ENCODE measurements around a stretch of chr17.

GRCh38 chr17:77285561-77286567 lies 4.6 kb downstream of the SEPTIN9 start:
- RRBS = 3% methylated on average over 3 of the region's 34 CpGs

DNA sequence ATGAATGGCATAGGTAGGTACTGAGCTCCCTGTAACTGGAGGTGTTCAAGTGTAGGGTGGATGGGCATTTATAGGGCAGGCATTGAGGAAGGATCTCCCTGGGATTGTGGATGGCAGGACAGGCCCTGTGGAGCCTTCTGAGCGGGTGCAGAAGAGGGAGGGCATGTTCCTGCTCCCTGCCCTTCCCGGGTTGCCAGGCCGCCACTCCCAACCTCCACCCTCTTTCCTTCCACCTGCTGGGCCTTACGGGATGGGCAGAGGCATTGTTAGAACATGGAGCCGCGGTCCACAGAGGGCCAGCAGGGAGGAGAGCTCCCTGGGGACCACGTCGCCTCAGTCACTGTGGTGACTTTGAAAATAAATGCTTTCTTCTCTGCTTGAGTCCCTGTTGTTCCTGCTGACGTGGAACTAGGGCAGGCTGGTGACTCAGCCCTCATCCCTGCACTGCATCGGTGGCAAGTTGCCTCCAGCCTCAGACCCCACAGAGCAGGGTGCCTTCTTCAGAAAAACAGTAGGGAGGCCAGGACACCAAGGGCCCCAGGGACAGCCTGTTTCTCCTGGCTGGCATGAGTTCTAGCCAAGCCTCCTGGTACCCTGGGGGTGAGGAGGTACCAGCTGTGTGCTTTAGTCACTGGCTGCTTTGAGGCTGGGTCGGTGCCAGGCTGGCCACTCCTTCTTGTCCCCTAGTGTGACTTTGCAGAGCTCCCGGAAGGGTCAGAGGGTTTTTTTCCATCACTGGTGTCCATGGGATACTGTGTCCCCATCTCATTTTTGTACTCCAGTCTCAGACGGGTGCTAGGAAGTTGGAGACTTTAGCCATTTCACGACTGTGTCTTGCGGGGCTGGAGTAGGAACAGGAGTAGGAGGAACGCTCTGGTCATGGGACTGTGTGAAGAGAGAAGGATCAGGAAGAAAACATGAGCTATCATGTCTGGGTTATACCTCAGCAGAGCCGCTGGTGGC lies 84.5 kb downstream of the SEPTIN9 start:
- RRBS = no CpG with 5 or more reads among the region's 17 CpGs

DNA sequence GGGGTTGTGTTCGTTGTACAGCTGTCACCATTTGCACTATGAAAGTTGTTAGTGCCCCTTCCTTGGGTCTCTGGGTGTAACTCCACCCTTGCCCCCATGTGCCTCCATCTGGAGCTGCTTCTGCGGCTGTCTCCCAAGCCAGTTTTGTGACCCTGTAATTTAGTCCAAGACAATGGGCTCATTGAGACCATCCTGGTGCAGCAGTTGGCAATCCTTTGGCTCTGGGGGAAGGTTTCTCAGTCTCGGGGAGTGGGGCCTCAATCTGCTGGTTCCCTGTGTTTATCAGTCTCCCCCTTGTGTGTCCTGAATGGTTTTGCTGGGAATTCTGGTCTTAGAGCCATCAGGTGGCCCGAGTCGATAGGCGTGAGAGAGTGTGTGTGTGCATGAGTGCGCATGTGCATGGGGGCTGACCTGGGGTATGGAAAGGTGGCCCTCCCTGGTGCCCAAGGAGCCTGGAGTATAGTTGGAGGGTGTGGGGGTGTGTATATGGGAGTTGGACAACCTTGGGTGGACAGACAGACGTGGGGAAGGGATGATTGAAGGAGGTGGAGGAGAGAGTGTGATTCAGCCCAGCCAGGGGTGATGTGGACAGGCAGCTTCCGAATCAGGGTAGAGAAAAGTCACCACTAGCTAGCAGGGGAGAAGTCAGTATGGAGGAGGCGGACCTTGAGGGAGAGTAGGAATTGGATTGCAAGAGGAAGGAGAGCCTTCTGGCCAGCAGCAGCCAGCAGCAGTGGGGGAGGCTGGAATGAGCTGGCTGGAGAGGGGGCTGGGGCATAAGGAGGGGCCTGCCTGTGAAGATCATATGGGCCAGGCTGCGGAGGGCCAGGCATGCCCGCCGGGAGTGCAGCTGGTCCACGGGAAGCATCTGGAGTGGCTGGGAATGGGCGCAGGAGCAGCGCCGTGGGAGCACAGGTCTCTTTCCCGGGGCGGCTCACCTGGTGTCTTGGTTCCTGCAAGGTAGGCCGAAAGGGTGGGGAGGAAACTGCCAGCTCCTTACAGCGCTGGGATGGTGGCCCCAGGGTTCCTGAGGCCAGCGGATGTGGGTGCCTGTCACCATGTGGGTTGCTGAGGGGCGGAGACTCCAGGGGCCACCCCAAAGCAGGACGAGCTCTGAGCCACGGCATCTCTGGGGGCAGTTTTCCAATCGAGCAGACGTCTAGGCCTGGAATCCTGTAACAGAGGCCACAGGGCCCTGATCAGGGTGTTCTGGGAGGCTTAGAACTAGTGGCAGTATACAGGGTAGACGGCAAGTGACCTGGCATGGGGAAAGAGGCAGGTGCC lies 94.6 kb downstream of the SEPTIN9 start:
- RRBS = 36% methylated on average over 5 of the region's 28 CpGs

- RRBS = no CpG with 5 or more reads among the region's 28 CpGs
These were observed 95.9 kb downstream of the SEPTIN9 start for GRCh38 chr17:77377013-77377802.

GRCh38 chr17:77398844-77399066 lies 117.5 kb downstream of the SEPTIN9 start:
- RRBS = 97% methylated on average over 2 of the region's 5 CpGs

- RRBS = 18% methylated on average over 5 of the region's 28 CpGs
These were observed 154.9 kb downstream of the SEPTIN9 start for GRCh38 chr17:77435944-77436779.

GRCh38 chr17:77449600-77450296 lies 168.4 kb downstream of the SEPTIN9 start:
- RRBS = no CpG with 5 or more reads among the region's 20 CpGs

DNA sequence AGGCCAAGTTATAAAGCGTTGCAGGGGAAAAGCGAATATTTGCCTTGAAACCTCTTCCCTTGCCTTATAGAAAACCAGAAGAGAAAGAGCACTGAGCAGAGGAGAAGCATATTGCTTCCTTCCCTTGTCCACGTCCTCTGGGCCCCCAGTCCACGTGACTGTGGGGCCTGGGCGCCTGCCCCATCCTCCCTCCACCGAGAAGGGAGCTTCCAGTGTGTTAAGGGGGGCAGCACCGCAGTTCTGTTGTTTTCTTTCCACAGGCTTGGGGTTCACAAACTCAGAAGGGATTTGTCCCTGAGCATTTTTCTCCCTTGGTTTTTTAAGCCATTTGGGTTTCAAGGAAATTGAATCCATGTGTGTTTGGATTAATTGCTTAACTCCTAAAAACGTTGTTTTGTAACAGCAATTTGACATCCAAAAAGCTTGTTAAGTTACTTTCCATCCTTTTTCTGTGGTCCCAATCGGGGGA lies 329.7 kb downstream of the SEPTIN9 start:
- RRBS = no CpG with 5 or more reads among the region's 9 CpGs

DNA sequence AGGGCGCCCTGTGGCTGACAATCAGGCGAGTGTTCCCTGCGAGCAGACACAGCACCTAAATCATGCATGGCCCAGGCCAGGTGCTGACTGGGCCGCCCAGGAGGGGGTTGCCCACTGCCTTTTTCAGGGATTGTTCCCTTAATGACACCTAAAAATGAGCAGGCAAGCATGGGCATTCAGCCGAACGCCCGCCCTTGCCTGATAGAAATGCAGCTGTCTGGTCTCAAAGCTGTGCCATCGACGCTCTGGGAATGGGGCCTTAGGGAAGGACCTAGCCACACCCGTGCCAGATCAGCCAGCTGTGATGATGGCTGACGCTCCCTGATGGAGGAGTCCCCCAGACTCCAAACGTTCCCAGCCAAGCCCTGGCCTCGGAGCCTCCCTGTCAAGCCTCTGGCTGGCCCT lies 105.5 kb upstream of the TNRC6C start:
- RRBS = no CpG with 5 or more reads among the region's 13 CpGs

DNA sequence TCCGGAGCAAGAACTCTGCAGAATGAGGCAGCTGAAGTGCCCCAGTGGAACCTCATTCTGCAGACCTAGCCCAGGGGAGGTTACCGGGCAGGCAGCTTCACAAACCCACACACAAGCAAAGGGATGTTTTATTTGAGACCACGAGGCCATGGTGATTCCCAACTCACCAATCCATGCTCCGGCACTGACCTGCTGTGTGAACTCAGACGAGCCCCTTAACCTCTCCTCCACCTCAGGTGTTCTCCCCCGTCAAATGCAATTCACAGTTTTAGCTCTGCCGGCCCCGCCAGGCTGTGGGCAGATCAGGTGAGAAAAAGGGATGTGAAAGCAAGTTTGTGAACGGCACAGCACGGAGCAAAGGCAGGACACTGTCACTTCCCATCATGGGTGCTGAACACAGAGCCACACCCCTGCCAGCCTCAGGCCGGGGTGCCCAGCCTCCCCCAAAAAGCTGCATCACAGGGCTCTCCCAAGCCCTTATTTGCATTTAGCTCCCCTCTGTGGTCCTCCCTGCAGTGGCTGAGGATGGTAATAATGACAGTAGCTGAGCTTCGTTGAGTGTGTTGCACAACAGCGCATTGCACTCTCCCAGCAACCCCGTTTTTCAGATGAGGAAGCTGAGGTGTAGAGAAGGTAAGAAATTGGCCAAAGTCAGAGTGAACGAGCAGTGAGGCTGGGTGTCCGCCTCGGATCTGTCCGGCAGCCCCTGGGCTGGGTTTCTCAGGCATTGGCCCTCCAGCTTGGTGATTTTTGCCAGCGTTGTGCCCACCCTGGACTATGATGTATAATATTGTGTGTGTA lies 88.8 kb upstream of the TNRC6C start:
- RRBS = 78% methylated on average over 5 of the region's 19 CpGs

DNA sequence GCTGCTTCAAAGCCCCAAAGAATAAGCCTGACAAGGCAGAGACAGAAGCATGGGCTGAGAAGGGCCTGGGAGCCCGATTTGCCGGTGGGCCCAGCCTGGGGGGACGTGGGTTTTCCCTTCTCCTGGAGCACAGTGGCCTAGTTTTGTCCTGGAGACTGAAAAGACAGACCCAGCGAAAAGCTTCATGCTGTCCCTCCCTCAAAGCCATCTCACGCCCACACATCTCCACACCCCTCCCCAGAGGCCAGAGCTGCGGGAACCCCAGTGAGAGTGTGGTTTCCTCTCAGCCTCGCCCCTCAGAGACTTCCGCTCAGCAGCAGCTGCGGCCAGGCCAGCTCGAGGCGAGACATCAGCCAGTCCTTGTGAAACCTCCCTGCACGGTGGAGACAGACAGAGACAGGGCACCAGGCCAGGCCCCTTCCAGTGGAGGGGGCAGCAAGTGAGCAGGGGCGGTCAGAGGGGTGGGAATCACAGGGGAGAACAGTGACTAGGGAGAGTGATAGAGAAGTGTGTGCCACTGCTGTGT lies 77.0 kb upstream of the TNRC6C start:
- RRBS = no CpG with 5 or more reads among the region's 13 CpGs

- RRBS = no CpG with 5 or more reads among the region's 11 CpGs
These were observed 74.5 kb upstream of the TNRC6C start for GRCh38 chr17:77884035-77884426.

- RRBS = 94% methylated on average over 2 of the region's 36 CpGs
These were observed 7.7 kb downstream of the TMC6 start for GRCh38 chr17:78120473-78121598.

GRCh38 chr17:78126833-78128093 lies 1.3 kb downstream of the TMC6 start:
- RRBS = 44% methylated on average over 11 of the region's 44 CpGs

DNA sequence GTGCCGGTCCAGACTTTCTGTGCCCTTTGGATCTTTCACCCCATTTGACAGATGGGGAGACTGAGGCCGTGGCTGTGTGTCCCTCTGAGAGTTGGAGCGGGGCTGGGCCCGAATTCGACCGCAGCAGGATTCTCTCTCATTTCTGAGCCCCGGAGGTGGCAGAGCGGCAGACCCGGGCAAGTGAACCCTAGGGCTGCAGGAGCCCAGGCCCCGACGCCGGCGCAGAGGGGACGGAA lies 577 bp downstream of the TMC8 start:
- RRBS = 59% methylated on average over 6 of the region's 14 CpGs

DNA sequence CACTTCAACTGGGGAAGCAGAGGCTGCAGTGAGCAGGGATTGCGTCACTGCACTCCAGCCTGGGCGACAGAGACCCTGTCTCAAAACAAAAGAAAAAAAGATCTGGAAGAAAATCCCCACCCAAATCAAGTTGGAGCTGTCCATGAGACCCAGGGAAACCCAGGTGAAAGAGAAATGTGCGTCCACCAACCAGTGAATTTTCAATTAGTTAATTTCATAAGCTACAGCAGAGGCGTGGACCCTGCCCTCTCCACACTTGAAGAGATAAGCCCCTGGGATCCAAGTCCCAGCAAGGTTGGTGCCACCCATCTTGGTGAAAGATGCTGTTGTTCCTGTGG lies 5.5 kb downstream of the SYNGR2 start:
- RRBS = no CpG with 5 or more reads among the region's 4 CpGs

DNA sequence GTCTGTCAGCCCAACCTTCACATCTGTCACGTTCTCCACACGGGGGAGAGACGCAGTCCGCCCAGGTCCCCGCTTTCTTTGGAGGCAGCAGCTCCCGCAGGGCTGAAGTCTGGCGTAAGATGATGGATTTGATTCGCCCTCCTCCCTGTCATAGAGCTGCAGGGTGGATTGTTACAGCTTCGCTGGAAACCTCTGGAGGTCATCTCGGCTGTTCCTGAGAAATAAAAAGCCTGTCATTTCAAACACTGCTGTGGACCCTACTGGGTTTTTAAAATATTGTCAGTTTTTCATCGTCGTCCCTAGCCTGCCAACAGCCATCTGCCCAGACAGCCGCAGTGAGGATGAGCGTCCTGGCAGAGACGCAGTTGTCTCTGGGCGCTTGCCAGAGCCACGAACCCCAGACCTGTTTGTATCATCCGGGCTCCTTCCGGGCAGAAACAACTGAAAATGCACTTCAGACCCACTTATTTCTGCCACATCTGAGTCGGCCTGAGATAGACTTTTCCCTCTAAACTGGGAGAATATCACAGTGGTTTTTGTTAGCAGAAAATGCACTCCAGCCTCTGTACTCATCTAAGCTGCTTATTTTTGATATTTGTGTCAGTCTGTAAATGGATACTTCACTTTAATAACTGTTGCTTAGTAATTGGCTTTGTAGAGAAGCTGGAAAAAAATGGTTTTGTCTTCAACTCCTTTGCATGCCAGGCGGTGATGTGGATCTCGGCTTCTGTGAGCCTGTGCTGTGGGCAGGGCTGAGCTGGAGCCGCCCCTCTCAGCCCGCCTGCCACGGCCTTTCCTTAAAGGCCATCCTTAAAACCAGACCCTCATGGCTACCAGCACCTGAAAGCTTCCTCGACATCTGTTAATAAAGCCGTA lies 6.7 kb upstream of the TMEM235 start:
- RRBS = no CpG with 5 or more reads among the region's 27 CpGs

GRCh38 chr17:78225901-78226638 lies 5.4 kb upstream of the TMEM235 start:
- RRBS = no CpG with 5 or more reads among the region's 12 CpGs

- RRBS = no CpG with 5 or more reads among the region's 21 CpGs
These were observed 40.3 kb downstream of the TMEM235 start for GRCh38 chr17:78271415-78272509.

- RRBS = 42% methylated on average over 8 of the region's 23 CpGs
These were observed 44.3 kb downstream of the SOCS3 start for GRCh38 chr17:78315271-78316332.